Trachea (tissue), 1 donor: ENCODE data around the genes GPRIN3 and EIF4E.

DNA sequence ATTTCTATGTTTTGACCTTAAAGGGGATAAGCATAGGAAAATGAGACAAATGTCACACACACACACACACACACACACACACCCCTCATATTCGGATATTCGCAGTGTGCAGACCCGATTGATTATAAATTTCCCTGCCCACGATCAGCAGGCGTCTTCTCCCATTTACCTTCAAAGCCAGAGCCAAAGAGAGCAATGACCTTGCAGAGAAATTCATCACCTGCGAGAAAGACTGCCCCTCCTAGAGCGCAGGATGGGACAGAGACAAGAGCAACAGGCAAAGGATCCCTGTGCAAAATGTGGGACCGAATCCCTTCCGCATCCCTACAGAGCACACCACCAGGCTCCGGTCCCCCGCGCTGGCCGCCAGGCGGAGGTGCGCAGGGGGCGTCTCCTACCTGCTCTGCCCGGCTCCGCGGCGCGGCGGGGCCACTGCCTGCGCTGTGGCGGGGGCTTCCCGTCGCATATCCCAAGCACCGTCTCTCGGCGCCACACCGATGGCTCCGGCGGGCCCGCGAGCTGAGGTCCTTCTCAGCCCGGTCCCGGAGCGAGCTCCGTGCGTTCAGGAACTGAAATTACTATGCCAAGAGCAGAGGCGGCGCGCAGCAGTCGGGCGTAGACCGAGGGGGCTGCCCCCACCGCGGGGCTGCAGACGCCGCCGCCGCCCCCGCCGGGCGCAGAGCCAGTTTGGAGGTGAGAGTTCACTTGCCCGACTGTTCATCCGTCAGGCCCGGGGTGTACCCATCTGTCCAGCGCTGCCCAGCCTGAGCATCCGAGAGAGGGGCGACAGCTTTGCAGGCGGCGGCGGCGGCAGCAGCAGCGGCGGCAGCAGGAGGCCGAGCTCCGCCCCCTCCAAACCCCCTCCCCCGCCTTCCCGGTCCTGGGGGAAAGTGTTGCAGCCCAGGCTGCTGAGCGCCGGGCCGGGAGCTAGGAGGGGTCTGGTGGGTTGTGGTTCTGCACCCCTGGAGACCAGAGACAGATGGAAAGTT, at the start of gene GPRIN3:
Gene GPRIN3, minus strand, starts transcription at position 584 of the 989 bp plus-strand sequence.
- PRO-cap = unidirectional peak, minus-strand start at position 549 of the sequence

GRCh38 chr4:89752733-89753452, 84.1 kb downstream of the SNCA start:
- PRO-cap = no peak

DNA sequence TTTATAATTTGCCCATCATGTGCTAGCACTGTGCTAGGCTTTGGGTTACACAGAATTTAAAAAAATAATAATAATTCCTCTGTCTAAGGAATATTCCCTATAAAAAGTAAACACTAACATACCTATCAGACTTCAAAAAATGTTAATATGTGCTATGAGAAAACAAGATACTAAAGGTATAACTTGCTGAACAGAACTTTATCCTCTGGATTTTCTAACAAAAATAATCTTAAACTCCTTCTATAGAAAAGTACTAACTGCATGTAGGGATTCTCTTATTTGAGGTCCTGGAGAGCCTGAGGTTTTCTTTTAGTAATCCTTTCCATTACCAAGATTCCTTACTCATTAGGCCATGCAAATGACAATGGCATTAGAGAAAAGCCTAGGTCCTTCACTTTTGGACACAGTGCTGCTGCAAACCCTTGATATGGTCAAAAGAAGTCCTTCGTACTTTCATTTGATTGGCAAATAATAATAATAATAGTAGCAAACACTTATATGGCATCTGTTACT, 3.1 kb downstream of the MMRN1 start:
- PRO-cap = no peak

DNA sequence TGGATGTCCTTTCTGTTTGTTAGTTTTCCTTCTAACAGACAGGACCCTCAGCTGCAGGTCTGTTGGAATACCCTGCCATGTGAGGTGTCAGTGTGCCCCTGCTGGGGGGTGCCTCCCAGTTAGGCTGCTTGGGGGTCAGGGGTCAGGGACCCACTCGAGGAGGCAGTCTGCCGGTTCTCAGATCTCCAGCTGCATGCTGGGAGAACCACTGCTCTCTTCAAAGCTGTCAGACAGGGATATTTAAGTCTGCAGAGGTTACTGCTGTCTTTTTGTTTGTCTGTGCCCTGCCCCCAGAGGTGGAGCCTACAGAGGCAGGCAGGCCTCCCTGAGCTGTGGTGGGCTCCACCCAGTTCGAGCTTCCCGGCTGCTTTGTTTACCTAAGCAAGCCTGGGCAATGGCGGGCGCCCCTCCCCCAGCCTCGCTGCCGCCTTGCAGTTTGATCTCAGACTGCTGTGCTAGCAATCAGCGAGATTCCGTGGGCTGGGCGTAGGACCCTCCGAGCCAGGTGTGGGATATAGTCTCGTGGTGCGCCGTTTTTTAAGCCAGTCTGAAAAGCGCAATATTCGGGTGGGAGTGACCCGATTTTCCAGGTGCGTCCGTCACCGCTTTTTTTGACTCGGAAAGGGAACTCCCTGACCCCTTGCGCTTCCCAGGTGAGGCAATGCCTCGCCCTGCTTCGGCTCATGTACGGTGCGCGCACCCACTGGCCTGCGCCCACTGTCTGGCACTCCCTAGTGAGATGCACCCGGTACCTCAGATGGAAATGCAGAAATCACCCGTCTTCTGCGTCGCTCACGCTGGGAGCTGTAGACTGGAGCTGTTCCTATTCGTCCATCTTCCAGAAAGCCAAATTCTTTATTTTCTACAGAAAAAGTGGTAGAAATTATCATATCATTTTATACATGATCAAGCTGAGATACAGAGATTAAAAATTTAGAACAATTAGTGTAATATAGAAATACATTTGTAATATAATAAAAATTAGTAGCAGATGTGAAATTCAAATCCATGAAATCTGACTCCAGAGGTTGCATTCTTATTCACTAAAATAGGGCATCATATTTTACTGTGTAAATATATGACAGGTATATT, 512.2 kb upstream of the GRID2 start:
- PRO-cap = no peak

GRCh38 chr4:93827570-93827943, 996 bp upstream of the ATOH1 start:
- PRO-cap = no peak

GRCh38 chr4:94484825-94485301, 33.1 kb downstream of the PDLIM5 start:
- PRO-cap = no peak

GRCh38 chr4:94520867-94521655, 69.3 kb downstream of the PDLIM5 start:
- PRO-cap = no peak

DNA sequence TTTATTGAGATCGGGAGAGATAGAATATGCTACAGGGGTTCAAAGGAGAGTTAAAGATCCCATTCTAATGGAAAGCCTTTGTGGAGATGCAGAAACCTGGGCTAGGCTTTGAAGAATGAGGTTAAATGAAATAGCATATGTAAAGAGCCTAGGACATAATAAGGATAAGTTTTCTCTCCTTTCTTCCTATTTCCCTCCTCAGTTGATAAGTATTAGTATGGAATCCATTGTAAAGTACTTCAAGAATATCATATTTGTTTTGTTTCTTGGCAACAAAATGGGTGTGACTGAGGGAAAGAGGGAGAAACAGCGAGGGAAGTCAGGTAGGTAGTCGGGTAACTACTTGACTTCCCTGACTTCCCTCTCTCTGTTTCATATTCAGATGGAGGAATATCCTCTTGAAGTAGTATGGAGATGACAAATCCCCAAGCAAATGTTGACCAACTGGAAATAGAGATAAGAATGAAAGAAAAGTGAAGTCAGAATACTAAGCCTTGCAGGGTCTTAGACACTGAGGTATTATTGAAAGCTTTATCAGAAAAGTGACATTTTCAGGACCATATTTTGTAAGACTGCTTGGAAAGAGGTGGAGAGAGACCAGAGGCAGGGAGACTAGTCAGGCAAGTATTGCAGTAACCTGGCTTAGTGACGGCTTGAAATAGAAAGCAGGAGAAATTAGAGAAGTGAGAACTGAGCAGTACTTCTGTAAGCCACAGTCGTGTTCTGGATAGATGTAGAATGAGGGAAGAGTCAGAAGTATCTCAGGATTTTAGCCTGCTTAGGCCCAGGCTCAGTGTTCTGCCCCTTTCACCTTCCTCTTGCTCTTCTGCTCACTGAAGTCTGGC, 83.0 kb downstream of the PDLIM5 start:
- PRO-cap = no peak

- PRO-cap = no peak
These were observed 147.1 kb downstream of the PDLIM5 start for GRCh38 chr4:94598607-94599425.

- PRO-cap = unidirectional peak, minus-strand start at chr4:94758854
These were observed 862 bp downstream of the BMPR1B start for GRCh38 chr4:94758304-94759329.

DNA sequence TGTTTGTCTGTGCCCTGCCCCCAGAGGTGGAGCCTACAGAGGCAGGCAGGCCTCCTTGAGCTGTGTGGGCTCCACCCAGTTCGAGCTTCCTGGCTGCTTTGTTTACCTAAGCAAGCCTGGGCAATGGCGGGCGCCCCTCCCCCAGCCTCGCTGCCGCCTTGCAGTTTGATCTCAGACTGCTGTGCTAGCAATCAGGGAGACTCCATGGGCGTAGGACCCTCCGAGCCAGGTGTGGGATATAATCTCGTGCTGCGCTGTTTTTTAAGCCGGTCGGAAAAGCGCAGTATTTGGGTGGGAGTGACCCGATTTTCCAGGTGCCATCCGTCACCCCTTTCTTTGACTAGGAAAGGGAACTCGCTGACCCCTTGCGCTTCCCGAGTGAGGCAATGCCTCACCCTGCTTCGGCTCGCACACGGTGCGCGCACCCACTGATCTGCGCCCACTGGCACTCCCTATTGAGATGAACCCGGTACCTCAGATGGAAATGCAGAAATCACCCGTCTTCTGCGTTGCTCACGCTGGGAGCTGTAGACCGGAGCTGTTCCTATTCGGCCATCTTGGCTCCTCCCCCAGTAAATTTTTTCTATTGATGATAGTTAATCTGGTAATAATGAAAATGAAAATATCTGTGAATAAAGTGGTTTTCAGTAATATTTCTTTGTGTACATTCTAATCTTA, 83.6 kb downstream of the BMPR1B start:
- PRO-cap = no peak

- PRO-cap = no peak
These were observed 333.5 kb downstream of the BMPR1B start for GRCh38 chr4:95091159-95091783.

GRCh38 chr4:95622988-95623359, 74.2 kb upstream of the UNC5C start:
- PRO-cap = no peak

GRCh38 chr4:97148785-97149233, 994.5 kb downstream of the STPG2 start:
- PRO-cap = no peak

DNA sequence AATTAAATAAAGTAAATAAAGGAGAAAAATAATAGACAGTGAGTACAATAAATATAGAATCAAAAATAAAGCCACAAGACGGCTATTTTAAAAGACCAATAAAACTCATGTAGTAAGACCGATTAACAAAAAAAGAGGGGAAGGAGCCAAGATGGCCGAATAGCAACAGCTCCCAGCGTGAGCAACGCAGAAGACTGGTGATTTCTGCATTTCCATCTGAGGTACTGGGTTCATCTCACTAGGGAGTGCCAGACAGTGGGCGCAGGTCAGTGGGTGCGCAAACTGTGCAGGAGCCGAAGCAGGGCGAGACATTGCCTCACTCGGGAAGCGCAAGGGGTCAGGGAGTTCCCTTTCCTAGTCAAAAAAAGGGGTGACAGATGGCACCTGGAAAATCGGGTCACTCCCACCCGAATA, 239.8 kb downstream of the STPG2 start:
- PRO-cap = no peak

DNA sequence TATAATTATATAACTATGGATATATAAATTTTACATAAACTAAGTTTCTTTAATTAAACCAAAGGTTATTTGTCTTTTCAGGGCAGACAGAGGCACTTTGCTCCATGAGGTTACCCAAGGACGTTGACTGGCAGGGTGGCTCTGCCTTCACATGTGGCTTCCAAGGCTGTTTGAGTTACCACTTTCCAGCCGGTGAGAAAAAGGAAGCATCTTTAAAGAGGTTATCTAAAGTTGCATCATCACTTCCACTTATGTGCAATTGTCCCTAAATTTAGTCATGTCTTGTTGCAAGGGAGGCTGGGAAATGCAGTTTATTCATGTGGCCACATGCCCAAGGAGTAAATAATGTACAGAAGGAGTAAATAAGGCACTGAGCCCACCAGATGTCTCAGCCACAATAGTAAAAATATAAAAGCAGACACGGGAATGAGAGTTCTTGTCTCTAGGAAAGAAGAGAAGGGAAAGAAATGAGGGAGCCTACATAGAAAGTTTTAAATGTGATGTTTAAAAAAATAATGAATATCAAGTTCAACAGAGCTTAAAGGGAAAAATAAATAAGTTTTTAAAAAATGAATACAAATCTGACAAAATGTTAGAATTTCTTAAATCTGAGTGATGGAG, 28.9 kb upstream of the RAP1GDS1 start:
- PRO-cap = no peak

DNA sequence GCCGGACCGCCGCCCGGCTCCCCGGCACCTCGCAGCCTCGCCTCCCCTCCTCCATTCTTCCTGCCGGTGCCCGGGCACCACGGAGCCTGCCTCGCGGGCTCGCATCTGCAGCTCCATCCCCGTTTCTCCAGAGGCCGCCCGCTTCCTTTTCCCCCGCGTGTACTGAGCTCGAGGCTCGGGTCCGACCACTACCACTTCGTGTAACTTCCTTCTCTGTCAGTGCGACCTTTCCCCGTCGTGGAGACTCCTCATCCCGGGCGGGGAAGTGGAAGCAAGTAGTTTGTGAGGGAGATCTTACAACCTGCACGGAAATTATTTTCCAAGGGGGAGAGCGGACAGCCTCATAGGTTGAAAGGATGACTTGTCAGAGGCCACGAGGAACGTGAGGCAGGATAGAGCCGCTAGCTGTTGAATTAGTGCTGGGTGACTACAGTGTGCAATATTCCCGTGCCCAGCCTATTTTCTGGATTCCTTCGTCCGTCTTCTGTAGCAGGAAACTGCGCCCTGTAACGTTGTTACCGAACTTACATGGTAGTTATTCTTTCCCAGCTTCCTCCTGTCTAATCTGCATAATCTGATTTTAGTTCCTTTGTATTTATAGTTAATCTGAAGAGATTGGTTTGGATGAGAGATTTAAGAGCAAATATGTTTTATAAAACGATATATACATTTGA, 742 bp downstream of the RAP1GDS1 start:
- PRO-cap = no peak

- PRO-cap = no peak
These were observed 91.1 kb downstream of the RAP1GDS1 start for GRCh38 chr4:98352227-98352791.

DNA sequence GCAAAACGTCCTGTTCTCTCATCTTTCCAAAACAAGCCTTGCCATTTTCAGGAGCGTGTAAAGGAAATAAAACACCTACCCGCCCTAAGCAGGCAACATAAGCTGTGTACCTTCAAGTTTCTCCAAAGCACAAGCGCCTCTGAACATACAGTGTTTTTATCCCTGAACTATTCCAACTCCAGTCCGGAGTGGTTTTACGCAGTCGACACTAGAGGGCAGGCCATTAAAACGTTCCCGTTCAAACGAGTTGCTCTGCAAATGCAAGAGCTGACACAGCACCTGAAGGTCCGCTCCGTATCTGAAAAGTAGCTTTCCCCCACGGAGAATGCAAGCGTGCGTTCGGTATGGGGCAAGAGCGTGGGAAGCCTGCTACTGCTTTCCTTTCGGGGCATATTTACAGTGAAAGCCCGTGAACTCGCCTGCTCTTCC, 190.9 kb downstream of the TSPAN5 start:
- PRO-cap = no peak

- PRO-cap = bidirectional peak, plus-strand start at chr4:98929369, minus-strand start at chr4:98929129; unidirectional peak, plus-strand start at chr4:98929557
These were observed at the start of gene EIF4E for GRCh38 chr4:98928973-98929840. Gene EIF4E, minus strand, starts transcription at chr4:98929133.